Neural progenitor cell (in vitro differentiated cells): ENCODE results near the genes RHBDD2 and SPDYE16.

DNA sequence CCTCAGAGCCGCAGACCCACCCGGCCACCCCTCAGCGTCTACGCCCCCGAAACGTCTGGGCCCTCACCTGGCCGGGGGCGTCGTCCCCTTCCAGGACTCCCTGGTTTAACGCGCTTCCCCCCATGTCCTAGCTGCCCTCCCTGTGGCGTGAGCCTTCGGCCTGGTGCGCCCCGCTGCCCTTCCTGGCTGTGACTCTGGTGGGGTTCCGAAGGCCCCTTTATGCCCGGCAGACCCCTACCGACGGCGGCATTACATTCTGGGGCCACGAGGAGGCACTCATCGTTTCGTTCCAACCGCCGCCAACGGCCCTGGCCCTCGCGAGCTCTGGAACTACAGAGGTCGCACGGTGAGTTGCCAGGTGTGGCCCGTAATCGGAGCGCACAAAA is 278 bp upstream of the TRIM73 start:
- RAMPAGE, long total RNA: no peak

- RAMPAGE, long total RNA: no peak
These were observed 8.6 kb downstream of the SPDYE5 start for GRCh38 chr7:75500612-75501245.

GRCh38 chr7:75671295-75671767 is 67.4 kb downstream of the HIP1 start:
- RAMPAGE, long total RNA: no peak

- RAMPAGE, long total RNA: no peak
These were observed 26.6 kb downstream of the HIP1 start for GRCh38 chr7:75712082-75712676.

DNA sequence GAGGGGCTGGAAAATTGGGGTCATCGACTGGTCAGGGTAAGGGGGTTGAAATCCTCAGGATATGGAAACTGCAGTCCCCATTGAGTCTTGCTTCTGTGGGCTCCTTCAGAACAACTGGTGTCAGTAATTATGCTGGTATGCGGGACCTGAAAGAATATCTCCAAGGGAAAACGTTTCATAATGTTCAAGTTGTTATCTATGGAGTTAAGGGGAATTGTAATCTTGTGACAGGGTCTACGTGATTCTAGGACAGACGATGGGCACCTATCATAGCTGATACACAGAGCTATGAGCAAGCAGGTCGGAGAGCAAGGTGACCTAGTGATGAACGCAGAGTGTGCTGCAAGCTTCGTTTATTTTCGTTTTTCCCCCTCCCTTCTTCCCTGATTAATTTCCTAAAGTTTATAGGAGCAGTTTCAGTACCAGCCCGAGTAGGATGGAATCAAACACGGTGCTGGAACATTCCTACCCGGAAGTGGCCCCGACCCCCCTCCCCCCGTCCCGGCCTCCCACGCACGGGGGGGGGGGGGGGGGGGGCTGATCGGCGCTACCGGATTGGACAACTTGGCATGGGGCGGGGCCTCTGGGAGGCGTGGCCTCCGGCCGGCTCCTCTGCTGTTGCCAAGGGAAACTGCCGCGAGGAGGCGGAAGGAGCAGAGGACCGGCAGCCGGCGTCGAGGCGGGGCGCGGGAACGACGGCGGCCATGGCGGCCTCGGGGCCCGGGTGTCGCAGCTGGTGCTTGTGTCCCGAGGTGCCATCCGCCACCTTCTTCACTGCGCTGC is at the start of gene RHBDD2:
Gene RHBDD2, plus strand, starts transcription at position 656 of the 783 bp plus-strand sequence.
- RAMPAGE, long total RNA: no peak

GRCh38 chr7:75879162-75880297 is 696 bp downstream of the RHBDD2 start:
- RAMPAGE, long total RNA: no peak

GRCh38 chr7:75881817-75882577 is 3.2 kb downstream of the RHBDD2 start:
- RAMPAGE, long total RNA: no peak

- RAMPAGE, long total RNA: no peak
These were observed 15.4 kb upstream of the POR start for GRCh38 chr7:75899665-75899916.

- RAMPAGE, long total RNA: no peak
These were observed 9.8 kb downstream of the MDH2 start for GRCh38 chr7:76057563-76058313.

DNA sequence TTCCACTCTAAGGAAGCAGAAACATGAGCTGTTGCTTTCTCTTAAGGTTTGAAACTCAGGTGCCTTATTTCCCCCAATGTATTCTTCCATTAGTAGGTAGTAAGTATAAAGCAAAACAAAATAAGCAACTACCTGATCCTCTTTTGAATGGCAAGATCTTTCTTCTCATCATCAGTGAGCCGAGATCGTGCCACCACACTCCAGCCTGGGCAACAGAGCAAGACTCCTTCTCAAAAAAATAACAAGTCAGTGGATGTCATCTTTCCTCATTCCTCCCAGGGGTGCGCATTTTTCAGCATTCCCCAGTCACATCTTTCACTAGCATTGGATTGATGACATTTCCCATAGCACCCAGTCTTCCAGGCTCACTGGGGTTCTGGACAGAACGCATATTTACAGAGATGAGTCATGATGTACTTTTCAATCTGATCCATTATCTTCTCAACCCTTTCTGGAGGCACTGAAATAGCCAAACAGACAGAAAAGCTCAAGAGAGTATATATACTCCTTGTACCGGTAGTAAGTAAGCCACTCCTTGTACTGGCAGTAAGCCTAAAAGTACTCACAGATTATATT is 60.5 kb downstream of the MDH2 start:
- RAMPAGE, long total RNA: no peak

- RAMPAGE, long total RNA: no peak
These were observed 61.0 kb downstream of the MDH2 start for GRCh38 chr7:76108879-76109344.

DNA sequence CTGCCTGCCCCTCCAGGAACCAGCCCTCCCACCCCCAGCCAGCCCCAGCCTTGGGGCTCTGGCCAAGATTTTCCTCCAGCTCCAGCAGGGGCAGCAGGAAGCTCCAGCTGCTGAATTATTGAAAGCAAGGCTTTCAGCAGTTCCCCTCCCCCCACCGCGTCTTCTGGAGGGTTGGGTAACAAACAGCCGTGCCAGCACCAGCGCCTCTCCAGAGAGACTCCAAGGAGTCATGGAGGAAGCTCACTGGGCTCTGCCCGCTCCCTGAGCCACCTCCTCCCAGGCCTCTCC is 19.0 kb downstream of the SRRM3 start:
- RAMPAGE, long total RNA: no peak

DNA sequence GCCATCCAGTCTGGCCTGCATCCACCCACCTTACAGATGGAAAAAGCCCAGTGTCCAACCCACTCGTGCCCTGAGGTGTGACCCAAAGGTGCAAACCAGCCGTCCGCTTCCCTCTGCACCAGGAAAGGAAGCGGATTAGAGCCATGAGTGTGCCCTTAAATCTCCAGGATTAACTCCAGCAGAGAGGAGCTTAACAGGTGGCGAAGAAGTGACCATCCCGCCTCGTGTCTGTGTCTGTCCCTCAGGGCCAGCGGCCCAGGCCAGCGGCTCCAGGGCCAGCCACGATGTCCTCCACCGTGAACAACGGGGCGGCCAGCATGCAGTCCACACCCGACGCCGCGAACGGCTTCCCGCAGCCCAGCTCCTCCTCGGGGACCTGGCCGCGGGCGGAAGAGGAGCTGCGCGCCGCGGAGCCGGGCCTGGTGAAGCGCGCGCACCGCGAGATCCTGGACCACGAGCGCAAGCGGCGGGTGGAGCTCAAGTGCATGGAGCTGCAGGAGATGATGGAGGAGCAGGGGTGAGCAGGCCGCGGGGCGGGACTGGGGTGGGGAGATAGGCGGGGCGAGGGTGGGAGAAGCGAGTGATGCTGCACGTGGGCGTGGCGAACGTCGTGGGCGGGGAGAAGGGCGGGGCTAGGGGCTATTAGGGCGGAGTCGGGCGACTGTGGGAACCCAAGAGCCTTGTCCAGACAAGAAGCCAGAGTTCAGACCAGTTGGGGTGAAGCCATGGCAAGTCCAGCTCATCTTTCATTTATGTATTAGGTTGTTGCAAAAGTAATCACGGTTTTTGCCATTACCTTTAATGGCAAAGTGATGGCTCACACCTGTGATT is 33.3 kb downstream of the SRRM3 start:
- RAMPAGE, long total RNA: no peak

- RAMPAGE, long total RNA: no peak
These were observed 49.2 kb downstream of the SRRM3 start for GRCh38 chr7:76250964-76251194.

DNA sequence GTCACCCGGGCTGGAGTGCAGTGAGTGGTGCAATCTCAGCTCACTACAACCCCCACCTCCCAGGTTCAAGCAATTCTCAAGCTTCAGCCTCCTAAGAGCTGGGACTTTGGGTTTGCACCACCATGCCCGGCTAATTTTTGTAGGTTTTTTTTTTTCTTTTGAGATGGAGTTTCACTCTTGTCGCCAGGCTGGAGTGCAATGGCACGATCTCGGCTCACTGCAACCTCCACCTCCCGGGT is 10.1 kb upstream of the HSPB1 start:
- RAMPAGE, long total RNA: no peak

GRCh38 chr7:76303092-76303438 is 592 bp downstream of the HSPB1 start:
- RAMPAGE, long total RNA: no peak

GRCh38 chr7:76482246-76482969 is 20.9 kb downstream of the DTX2 start:
- RAMPAGE, long total RNA: no peak

DNA sequence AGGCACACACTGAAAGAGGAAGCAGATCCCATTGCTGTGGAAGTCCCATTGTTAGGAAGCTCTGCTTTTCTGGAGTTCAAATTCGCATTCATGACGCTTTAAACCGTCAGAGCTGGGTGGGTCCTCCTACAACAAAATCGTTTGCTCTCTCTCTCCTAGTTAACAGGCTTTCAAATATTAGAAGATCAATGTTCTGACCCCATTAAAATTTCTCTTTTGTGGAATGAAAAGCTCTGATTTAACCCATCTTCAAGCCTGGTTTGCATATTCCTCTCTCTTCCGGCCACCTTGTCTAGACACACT is at the start of gene SPDYE16:
Gene SPDYE16, minus strand, starts transcription at position 53 of the 303 bp plus-strand sequence.
- RAMPAGE, long total RNA: no peak

GRCh38 chr7:76582793-76583751 is 40.0 kb upstream of the SPDYE16 start:
- RAMPAGE, long total RNA: no peak

GRCh38 chr7:76597229-76598248 is 29.5 kb downstream of the POMZP3 start:
- RAMPAGE, long total RNA: no peak